AG08470 (cell line): ENCODE measurements around the genes FCN1 and CAMSAP1.

DNA sequence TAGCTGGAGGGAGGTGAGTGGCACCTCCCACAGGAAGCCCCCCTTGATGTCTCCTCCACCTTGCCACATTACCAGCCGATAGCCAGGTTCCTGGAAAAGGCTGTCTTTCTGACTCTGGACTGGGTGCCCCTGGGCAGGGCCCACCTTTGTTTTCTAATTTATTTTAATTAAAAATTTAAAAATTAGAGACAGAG is 47.3 kb downstream of the RXRA start:
- RRBS: no CpG with 5 or more reads among the region's 1 CpG

DNA sequence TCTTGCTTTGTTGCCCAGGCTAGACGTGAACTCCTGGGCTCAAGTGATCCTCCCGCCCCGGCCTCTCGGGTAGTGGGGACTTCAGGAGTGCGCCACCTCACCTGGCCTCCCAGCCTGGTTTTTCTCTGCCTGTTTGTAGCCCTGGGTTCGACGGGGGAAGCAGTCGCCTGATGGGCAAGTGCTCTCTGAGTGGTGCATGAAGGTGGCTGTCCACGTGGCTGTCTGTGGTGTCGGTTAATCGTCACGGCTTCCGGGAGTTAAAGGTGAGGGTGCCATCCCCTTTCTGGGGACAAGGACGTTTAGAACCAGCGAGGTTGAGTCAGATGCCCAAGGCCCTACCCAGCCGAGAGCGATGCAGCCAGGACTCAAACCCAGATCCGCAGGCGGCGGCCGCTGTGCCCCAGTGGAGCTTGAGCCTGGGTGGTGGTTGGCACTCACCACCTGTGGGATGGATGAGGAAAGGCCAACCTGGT is 47.6 kb downstream of the RXRA start:
- RRBS: no CpG with 5 or more reads among the region's 21 CpGs

GRCh38 chr9:134374341-134374973 is 48.2 kb downstream of the RXRA start:
- RRBS: no CpG with 5 or more reads among the region's 20 CpGs

- RRBS: 38% methylated on average over 9 of the region's 37 CpGs
Measured at GRCh38 chr9:134403631-134404897, 77.8 kb downstream of the RXRA start.

GRCh38 chr9:134414318-134415286 is 88.3 kb downstream of the RXRA start:
- RRBS: 75% methylated on average over 8 of the region's 32 CpGs

- RRBS: 88% methylated on average over 2 of the region's 27 CpGs
Measured at GRCh38 chr9:134437606-134438251, 111.5 kb downstream of the RXRA start.

- RRBS: no CpG with 5 or more reads among the region's 14 CpGs
Measured at GRCh38 chr9:134526790-134527315, 114.8 kb upstream of the COL5A1 start.

GRCh38 chr9:134591532-134592291 is 49.9 kb upstream of the COL5A1 start:
- RRBS: 20% methylated on average over 9 of the region's 23 CpGs

DNA sequence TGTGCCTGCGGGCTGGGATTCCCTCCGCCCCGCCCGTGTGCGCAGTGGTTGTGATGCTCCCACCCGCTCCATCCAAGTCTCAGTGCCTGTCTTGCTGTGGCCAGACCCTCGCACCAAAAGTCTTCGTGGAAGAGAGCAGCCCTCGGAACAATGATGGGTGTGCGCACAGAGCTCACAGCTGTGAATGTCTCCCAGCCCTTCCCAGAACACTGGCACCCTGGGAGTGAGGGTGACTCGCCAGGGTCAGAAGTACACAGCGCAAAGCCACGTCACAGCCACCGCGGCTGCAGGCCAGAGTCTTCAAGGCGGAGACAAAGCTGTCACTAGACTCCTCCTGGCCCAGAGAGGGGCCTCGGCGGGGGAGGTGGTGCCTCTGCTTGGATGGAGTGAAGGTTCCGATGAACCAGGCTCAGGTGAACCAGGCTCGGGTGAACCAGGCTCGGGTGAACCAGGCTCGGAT is 82.9 kb downstream of the COL5A1 start:
- RRBS: no CpG with 5 or more reads among the region's 22 CpGs

- RRBS: no CpG with 5 or more reads among the region's 4 CpGs
Measured at GRCh38 chr9:134765973-134766263, 114.7 kb upstream of the FCN2 start.

GRCh38 chr9:134802580-134803328 is 77.9 kb upstream of the FCN2 start:
- RRBS: no CpG with 5 or more reads among the region's 26 CpGs

DNA sequence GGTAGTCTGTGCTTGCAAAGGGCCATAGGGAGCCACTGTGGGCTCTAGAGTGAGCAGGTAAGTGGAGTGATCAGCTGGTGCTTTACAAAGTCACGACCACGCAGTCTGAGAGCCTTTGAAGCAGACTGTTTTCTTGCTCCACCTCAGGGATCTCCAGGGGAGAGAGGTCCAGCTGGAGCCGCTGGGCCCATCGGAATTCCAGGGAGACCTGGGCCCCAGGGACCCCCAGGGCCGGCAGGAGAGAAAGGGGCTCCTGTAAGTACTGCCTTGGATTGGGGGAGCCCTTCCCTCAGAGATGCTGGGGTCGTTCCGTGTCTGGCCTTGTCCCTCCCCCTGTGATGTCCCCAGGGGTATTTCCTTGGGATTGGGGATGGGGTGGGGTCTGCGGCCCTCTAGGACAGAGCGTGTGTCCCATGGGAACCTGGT is 74.6 kb upstream of the FCN2 start:
- RRBS: no CpG with 5 or more reads among the region's 9 CpGs

GRCh38 chr9:134917616-134918311 is at the start of gene FCN1:
Gene FCN1, minus strand, starts transcription at chr9:134917912.
- RRBS: no CpG with 5 or more reads among the region's 8 CpGs

DNA sequence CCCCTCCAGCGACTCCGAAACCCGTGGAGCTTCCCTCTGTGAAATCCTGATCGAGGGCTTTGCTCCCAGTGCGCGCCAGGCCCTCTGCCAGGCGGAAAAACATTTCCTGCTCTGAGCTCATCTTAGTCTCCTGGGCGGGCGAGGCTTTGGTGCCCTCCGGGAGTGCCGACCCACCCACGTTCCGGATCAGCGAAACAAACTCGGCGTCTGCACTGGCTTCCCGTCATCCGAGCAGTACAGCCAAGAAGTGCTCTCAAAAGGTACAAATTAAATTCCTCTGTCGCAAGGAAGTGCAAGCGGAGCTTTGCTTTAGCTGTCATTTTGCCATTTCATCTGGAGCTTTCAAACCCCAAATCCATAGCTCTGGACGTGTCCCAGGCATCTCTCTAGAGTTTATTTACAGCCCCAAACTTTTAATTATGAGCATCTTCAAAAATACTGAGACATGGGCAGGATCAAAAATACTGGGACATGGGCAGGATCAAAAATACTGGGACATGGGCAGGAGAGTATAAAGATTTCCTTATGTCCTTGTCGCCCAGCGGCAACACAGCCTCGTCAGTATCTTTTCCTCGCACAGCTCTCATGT is 75.3 kb upstream of the FCN1 start:
- RRBS: no CpG with 5 or more reads among the region's 25 CpGs

DNA sequence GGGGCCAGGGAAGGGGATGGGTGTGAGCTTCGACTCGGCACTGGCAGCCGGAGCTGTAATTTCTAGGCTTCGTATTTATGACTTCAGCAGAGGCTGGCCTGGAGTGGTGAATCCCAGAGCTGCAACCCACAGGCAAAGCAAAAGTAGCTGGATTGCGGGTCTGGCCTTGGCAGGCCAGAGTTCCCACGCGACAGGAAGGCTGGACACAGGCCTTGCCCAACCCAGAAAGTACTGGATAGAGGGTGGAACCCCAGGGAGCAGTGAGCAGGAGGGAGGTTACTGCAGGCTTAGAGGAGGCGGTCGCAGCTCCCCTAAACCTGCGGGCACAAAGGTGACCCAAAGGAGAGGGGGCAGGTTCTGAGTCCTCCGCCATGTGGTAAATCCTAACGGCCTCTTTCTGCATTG is 126.2 kb upstream of the PPP1R26 start:
- RRBS: no CpG with 5 or more reads among the region's 12 CpGs

DNA sequence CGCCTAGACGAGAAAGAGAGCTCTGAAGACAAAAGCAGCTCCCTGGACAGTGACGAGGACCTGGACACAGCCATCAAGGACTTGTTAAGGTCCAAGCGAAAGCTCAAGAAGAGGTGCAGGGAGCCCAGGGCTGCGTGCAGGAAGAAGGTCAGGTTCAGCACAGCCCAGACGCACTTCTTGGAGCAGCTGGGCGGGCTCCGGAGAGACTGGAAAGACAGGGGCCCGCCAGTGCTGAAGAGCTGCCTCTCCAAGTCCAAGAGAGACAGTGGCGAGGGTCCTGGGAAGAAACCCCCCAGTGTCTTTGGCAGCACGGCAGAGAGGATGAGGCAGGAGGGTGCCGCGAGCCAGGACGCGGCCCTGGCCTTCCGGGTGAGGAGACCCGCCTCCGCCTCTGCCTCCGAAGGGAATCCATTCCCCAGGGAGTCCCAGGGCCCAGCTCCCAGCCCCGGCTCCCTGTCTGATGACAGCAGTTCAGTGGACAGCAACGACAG is 7.0 kb downstream of the PPP1R26 start:
- RRBS: 93% methylated on average over 4 of the region's 21 CpGs

DNA sequence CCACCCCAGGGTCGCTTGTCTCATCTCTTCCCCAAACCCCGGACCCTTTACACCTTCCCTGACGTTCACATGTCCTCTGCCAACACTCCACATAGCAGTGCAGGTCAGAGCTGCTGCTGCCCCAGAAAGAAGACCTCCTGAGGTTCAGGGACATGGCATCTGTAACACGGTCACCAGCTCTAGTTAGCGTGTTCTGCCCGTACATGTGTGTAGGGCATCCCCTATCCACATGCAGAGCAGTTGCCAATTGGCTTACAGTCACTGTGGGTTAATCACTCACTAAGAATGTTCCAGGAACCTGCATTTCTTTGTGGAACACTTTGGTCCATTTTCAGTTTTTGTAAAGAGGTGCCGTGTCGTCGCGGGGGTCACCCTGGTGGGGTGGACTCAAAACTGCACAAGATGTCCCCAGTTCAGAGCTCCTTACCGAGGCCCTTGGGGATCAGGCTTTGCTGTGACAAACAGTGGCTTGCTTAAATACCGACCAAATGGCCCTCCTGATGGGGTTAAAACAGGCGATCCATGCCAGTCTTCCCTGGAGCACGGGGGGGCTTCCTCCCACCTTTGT is 9.1 kb downstream of the PIERCE1 start:
- RRBS: no CpG with 5 or more reads among the region's 14 CpGs

GRCh38 chr9:135904780-135905356 is 2.5 kb downstream of the CAMSAP1 start:
- RRBS: no CpG with 5 or more reads among the region's 20 CpGs

- RRBS: 3% methylated on average over 45 of the region's 115 CpGs
Measured at GRCh38 chr9:135906983-135907705, at the start of gene CAMSAP1. Gene CAMSAP1, minus strand, starts transcription at chr9:135907546.

GRCh38 chr9:135941518-135942528 is 19.4 kb downstream of the UBAC1 start:
- RRBS: no CpG with 5 or more reads among the region's 17 CpGs